Skeletal muscle tissue (tissue), 7 donors: ENCODE measurements around the genes TRMT61B, WDR43 and TOGARAM2.

DNA sequence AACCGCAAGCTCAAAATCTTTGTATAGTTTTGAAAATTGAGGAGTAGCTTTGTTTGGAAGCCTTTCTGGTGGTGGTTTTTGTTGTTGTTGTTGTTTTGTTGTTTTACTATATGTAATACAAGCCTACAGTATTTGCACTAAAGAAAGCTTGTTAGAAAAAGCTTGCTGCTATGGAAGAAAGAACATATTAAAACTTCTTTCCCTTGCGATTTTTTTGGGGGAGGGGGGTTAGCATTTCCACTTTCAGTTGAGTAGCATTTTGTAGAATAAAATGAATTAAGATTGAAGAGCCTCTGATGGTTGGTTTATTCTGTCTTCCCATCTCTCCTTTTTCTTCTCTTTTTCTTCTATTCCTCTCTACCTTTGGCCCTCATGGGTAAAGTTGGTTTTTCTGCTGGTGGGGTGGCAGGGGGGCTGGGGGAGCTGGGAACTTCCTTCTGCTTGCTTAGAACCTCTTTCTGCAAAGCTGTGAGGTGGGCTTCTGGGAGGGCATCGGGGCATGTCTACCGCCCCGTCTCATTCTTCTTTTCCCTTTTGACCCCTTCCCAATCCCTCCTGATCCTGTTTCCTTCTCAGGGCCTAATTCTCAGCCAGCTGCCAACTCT, 24.5 kb downstream of the FOSL2 start:
- PRO-cap, 3 experiments: no peak in any of the 3 experiments
- RAMPAGE, long total RNA: no peak
- RRBS, 2 experiments: no CpG with 5 or more reads among the region's 5 CpGs

DNA sequence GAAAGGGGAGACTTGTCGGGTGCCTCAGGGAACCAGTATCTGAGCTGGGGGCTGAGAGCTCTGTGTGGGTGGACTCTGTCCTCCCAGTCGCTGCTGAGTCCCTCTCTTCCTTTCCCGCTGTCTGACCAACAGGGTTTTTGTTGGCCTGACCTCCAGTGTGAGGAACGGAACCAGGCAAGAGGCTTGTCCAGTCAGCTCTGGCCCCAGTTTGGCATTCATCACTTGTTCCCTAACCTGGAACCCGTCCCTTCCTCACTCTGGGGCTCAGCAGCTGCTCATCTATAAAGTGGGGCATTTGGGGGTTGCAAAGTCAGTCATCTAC, 116.3 kb downstream of the PLB1 start:
- PRO-cap, 3 experiments: peak in 2 of 3 experiments; most common minus-strand start position 95 of the sequence (in 1)
- RAMPAGE, long total RNA: no peak
- RRBS, 2 experiments: no CpG with 5 or more reads among the region's 5 CpGs

DNA sequence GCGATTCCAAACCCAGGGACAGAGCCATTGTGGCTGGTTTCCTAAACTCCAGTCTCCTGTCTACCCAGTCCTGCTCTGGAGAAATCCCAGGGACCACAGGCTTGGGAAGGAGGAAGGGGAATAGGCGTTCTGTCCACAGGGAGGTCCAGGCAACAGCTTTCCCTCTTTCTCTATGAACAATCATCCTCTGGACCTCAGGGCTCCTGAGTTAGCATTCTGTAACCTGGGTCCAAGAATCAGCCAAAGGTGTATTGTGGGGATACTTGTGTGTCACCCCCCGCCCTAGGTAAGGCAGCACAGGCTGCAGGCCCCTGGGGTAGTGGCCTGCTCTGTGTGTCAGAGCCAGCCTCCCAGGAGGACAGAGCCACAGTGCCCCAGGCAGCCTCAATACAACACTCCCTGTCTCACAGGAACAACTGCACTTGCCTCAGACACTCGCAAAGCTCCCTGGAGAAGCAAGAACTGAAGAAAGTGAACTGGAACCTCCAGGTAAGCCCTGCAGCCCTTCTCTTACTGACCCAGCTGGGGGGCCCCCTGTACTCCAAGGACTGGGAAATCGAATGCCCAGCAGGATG, 121.4 kb upstream of the PPP1CB start:
- PRO-cap, 3 experiments: no peak in any of the 3 experiments
- RAMPAGE, long total RNA: no peak
- RRBS, 2 experiments: no CpG with 5 or more reads among the region's 5 CpGs

DNA sequence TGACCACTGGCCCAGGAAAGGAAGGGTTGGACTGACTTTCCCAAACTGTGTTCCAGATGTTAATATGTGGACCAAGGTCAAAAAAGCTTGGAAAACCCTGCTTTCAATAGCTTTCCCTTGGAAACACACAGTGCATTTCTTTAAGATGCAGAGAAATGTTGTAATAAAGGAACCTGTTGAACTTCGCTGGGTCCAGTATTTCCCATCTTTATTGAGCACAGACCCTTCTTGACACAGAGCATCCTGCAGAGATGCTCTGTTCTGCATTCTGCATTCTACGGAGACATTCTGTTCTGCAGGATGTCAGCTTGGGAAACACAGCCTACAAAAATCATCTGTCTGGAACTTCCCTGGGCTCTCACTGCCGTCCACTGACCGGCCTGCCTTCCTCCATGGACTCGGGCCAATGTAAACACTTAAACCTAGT, 90.2 kb upstream of the PPP1CB start:
- PRO-cap, 3 experiments: no peak in any of the 3 experiments
- RAMPAGE, long total RNA: no peak
- RRBS, 2 experiments: no CpG with 5 or more reads among the region's 5 CpGs

DNA sequence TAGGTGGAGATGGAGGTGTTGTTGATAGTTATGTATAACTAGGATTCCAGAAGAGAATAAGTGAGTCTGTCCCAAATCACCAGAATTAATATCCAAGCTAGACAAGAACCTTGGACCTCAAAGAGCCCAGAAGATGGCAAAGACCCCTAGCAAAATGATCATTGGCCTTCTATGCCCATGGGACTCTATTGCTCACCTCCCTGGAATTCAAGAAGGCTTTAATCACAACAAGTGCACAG, 88.4 kb upstream of the PPP1CB start:
- PRO-cap, 3 experiments: no peak in any of the 3 experiments
- RAMPAGE, long total RNA: no peak

GRCh38 chr2:28716221-28716986, 35.2 kb upstream of the PPP1CB start:
- PRO-cap, 3 experiments: peak in 2 of 3 experiments; most common plus-strand start chr2:28716568 (in 2); most common minus-strand start chr2:28716333 (in 2)
- RAMPAGE, long total RNA: no peak
- RRBS, 2 experiments: no CpG with 5 or more reads among the region's 5 CpGs

GRCh38 chr2:28717060-28717815, 34.4 kb upstream of the PPP1CB start:
- PRO-cap, 3 experiments: peak in 1 of 3 experiments; most common plus-strand start chr2:28717608 (in 1); most common minus-strand start chr2:28717624 (in 1)
- RAMPAGE, long total RNA: no peak
- RRBS, 2 experiments: 12 to 13% methylated on average over 1 of the region's 7 CpGs

GRCh38 chr2:28735478-28736562, 15.8 kb upstream of the PPP1CB start:
- PRO-cap, 3 experiments: peak in 2 of 3 experiments; most common minus-strand start chr2:28736231 (in 2)
- RAMPAGE, long total RNA: no peak
- RRBS, 2 experiments: no CpG with 5 or more reads among the region's 11 CpGs

GRCh38 chr2:28870150-28871061, at the start of gene TRMT61B:
Gene TRMT61B (minus strand): TSS chr2:28870309.
- PRO-cap, 3 experiments: peak in 3 of 3 experiments; most common plus-strand start chr2:28870341 (in 1); most common minus-strand start chr2:28870309 (in 2)
- RAMPAGE, long total RNA: start-site peak on the minus strand at chr2:28870275-28870299, 33 and 29 reads in 2 replicates; start-site peak on the plus strand at chr2:28870418-28870463, 13 and 13 reads in 2 replicates
- RRBS, 2 experiments: no CpG with 5 or more reads among the region's 61 CpGs

GRCh38 chr2:28894136-28895006, at the start of gene WDR43:
Gene WDR43 (plus strand): TSS chr2:28894667.
- PRO-cap, 3 experiments: peak in 3 of 3 experiments; most common plus-strand start chr2:28894690 (in 2); most common minus-strand start chr2:28894618 (in 1)
- RAMPAGE, long total RNA: start-site peak on the plus strand at chr2:28894675-28894691, 377 and 141 reads in 2 replicates
- RRBS, 2 experiments: 3 to 4% methylated on average over 19 of the region's 73 CpGs

DNA sequence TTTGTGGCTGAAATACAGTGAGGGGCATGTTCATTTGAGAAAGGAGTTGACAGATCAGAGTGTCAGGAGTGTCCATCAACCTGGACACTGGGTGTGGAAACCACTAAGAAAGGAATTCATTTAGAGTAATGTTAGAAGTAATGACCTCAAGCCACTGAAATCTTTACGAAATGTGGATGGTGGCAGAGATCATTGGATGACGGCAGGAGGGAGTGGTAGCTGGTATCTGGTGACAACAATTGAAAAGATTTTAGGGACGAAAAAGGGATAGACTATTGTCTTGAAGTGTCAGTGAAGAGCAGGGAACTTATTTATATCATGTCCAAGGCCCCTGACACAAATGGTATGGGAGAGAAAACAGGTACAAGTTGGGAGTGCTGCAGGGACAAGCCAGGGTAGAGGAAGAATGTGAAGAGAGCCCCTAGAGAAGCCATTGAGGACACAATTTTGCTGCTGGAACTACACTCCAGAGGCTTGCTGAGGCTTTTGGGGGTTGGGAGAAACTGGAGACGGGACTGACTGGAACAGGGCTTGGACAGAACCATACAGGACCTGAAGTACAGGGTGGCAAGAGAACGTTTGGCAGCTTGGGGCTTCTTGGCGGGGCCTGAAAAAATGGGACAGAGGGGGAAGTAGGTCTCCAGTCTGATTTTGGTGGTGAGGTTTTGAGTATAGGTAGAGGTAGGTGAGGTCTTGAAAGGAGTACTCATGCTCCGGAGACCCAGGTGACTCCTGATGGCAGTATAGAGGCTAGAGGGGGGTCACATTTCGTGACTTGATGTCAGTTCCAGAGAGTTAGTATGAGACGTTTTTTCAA, 29.9 kb downstream of the WDR43 start:
- PRO-cap, 3 experiments: no peak in any of the 3 experiments
- RAMPAGE, long total RNA: no peak
- RRBS, 2 experiments: no CpG with 5 or more reads among the region's 9 CpGs

GRCh38 chr2:28980909-28981579, at the start of gene TOGARAM2:
Gene TOGARAM2 (plus strand): TSS chr2:28981298.
- PRO-cap, 3 experiments: no peak in any of the 3 experiments
- RAMPAGE, long total RNA: no peak
- RRBS, 2 experiments: no CpG with 5 or more reads among the region's 13 CpGs

GRCh38 chr2:28981959-28982487, 925 bp downstream of the TOGARAM2 start:
- PRO-cap, 3 experiments: no peak in any of the 3 experiments
- RAMPAGE, long total RNA: no peak
- RRBS, 2 experiments: no CpG with 5 or more reads among the region's 9 CpGs

- PRO-cap, 3 experiments: no peak in any of the 3 experiments
- RAMPAGE, long total RNA: no peak
- RRBS, 2 experiments: no CpG with 5 or more reads among the region's 2 CpGs
Observed at GRCh38 chr2:29182008-29182551, 66.9 kb downstream of the CLIP4 start.

GRCh38 chr2:29233324-29234026, 118.3 kb downstream of the CLIP4 start:
- PRO-cap, 3 experiments: no peak in any of the 3 experiments
- RAMPAGE, long total RNA: no peak
- RRBS, 2 experiments: no CpG with 5 or more reads among the region's 9 CpGs

DNA sequence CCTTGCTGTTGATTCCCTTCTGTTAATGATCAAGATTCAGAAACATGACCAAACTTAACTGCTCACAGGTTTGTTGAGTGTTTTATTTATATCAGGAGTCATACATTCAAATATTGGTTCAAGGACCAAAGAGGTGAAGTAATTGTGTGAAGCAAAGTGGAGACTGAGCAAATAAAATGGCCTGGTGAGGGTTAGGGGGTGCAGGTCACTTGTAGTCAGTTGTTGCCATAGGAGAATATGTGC, 7.4 kb downstream of the YPEL5 start:
- PRO-cap, 3 experiments: no peak in any of the 3 experiments
- RAMPAGE, long total RNA: no peak

DNA sequence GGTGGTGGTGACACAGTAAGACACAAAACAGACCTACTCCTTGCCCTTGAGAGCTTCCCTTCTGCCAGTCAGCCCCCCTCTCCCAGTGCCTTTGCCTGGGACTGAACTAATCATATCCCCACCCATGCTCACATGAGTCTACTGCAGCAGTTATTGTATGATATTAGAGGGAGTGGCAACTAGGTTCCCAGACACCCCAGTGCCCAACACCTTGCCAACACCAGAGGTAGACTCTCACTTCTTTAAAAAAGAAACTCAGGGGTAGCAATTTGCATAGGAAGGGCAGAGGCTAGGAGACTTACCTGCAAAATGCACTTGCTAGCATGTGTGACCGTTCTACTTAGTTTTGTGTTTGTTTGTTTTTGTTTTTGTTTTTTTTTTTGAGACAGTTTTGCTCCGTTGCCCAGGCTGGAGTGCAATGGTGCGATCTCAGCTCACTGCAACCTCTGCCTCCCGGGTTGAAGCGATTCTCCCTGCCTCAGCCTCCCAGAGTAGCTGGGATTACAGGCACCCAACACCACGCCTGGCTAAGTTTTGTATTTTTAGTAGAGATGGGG, 7.0 kb upstream of the LBH start:
- PRO-cap, 3 experiments: no peak in any of the 3 experiments
- RAMPAGE, long total RNA: no peak
- RRBS, 2 experiments: no CpG with 5 or more reads among the region's 6 CpGs

DNA sequence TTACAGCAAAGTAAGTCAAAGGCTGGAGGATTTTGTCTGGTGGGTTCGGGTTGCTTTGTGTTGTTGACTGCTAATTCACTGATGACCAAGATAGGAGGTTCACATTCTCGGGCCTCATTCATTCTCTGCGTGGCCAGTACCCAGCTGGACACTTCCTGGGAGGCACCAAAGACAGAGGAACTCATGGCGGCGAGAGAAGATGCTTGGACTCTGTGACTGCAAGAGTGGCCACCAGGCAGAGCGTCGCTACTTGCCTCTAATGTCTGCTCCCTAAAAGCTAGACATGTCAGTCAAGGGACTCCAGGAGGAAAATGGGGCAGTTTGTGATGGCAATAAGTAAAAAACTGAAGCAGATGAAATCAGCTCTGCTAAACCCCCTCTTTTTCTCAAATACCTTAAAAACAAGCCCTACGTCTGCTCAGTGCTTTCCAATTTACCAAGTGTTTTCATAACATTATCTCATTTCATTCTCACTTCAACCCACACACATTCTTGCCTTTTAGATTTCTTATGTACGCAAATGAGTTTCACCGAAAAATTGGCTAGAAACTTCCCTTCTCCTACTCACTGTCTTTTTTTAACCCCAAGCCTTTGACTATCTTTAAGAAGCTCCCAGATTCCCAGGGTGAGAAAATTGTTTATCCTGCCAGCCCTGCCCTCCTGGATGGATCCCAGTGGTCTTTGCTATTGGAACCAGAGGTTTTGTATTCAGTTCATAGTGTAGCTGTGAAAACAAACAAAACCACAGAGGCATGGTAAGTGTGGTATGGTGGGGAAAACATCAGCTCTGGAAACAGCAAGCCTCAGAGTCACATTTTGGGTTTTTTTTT, 4.9 kb upstream of the LBH start:
- PRO-cap, 3 experiments: no peak in any of the 3 experiments
- RAMPAGE, long total RNA: no peak
- RRBS, 2 experiments: no CpG with 5 or more reads among the region's 10 CpGs

DNA sequence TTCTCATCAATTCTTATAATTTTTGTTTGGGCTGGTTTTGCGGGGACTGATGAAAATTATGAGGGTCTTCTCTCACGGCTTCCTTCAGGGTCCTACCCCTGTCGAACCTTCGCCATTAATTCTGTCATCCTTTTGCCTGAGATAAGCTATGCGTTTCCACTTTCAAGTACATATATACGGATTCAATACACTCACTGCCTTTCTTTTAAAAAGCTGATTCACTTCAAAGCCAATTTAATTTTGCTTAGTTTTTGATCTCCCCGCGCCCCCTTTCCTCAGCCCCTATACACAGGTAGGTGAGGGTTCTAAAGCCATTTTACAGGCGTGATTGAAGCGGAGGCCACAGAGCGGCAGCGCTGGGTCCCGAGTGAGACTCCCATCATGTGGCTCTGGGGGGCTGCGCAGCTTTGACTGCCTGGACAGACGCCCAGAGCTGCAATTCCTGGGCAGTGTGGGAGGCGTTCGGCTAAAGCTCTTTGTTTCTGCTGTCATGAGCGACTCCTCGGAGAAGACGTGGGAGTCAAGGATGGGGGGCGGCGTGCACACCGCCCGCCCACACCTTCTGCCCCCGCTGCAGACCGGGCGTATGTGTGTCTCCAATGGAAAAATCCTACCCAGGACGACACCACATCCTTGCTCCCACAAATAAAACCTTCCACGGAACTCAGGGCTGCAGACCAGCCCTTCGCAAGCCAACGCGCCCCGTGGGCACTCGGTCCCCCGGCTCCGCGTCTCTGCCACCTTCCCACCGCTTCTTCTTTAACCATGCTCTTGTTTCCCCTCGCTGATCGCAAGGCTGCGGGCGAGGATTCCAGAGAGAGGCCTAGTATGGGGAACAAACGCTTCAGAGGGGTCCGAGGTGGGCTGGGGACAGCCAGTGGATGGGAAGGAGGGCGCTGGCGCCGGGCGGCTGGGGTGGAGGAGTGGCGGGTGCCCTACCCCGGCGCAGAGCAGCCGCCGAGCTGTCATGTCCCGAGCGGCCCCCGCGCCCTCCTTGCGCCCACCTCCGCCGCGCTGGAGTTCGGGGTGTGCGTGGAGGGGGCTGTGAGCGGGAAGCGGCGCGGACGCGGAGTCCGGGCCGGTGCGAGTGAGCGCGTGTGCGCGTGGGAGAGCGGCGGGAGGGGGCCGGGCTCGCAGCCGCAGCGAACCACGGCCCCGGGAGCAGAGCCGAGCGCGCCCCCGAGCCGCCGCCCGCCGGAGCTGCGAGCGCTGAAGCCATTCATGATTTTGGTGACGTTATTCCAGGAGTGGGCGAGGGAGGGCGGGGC, 694 bp upstream of the LBH start:
- PRO-cap, 3 experiments: peak in 3 of 3 experiments; most common minus-strand start position 1,193 of the sequence (in 2)
- RAMPAGE, long total RNA: no peak
- RRBS, 2 experiments: 2 to 3% methylated on average over 24 to 42 of the region's 97 CpGs

- PRO-cap, 3 experiments: no peak in any of the 3 experiments
- RAMPAGE, long total RNA: no peak
- RRBS, 2 experiments: no CpG with 5 or more reads among the region's 12 CpGs
Observed at GRCh38 chr2:30236808-30237681, 5.7 kb downstream of the LBH start.